ENCODE results near the genes SERPINE2 and FAM124B.

GRCh38 chr2:223982374-223983052 lies 25.2 kb downstream of the MRPL44 start:
- RRBS: no CpG with 5 or more reads among the region's 10 CpGs

DNA sequence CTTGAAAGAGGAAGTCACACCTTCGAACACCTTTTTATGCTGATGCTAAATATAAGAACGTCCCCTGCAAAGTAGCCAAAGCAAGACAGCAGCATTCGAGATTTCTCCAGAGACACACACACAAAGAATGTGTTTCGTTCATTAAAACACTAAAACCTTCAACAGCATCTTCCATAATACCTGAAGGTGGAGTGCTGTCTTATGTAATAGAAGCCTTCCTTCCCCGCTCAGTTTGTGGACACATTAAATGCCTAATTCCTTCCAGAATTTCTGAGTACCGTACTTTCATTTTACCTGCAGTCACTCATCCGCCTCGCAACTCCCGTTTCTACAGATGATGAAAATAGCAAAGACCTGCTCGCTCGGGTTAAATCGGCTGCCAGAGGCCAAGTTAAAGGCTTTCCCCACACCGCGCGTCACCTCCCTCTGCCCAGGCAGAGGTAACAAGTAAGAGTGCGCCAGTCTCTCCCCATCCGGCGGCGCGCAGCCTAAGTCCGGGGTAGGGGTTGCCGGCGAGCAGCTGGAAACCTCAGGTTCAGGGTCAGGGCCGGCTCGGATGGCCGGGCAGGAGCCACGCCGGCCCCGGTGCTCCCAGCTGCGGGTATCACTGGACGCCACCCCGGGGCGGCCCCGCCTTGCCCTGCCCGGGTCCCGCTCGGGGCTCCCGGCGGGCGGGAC lies 751 bp downstream of the SERPINE2 start:
- RRBS: 0% methylated on average over 2 of the region's 40 CpGs

- RRBS: 13% methylated on average over 78 of the region's 140 CpGs
Measured at GRCh38 chr2:224038874-224040257, at the start of gene SERPINE2. Gene SERPINE2, minus strand, starts transcription at chr2:224039286.

- RRBS: no CpG with 5 or more reads among the region's 4 CpGs
Measured at GRCh38 chr2:224379164-224379632, 22.7 kb downstream of the FAM124B start.

- RRBS: 89% methylated on average over 2 of the region's 20 CpGs
Measured at GRCh38 chr2:224401608-224402363, at the start of gene FAM124B. Gene FAM124B, minus strand, starts transcription at chr2:224402107.

DNA sequence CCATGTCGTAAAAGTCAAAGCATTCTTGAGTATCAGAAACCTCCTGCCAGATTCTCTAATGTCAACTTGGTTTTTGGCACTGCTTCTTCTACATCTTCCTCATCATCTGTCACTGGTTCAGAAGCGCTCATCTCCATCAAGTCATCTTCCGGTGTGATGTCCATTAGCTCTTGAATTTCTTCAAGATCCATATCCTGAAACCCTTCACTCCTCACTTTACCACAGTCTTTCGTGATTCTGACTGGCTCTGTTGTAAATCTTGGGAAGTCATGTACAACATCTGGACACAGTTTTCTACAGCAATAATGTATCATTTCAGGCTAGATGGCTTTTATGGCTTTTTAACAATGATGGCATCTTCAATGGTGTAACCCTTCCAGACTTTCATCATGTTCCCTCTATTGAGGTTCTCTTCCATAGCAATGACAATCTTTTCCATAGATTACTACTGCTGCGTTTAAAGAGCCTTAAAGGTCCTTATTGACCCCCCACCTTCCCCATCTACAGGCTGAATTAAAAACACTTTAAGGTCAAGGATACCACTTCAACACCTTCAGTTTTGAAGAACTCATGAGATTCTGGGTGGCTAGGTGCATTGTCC lies 19.5 kb downstream of the CUL3 start:
- RRBS: no CpG with 5 or more reads among the region's 5 CpGs

GRCh38 chr2:224580028-224580399 lies 5.1 kb downstream of the CUL3 start:
- RRBS: no CpG with 5 or more reads among the region's 3 CpGs

GRCh38 chr2:224638226-224638787 lies 53.1 kb upstream of the CUL3 start:
- RRBS: no CpG with 5 or more reads among the region's 8 CpGs

GRCh38 chr2:226048674-226048873 lies 649.1 kb downstream of the NYAP2 start:
- RRBS: no CpG with 5 or more reads among the region's 3 CpGs

DNA sequence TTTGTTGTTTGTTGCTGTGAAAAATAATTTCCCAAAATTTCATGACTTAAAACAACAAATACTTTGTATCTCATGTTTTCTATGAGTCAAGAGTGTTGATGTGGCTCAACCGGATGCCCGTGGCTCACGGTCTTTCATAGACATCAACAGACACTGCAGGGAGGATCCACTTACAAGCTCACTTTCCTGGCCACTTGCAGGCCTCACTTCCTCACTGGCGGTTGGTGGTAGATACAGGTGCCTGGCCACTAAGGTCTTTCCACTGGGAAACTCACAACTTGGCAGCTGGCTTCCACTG lies 662.9 kb downstream of the IRS1 start:
- RRBS: no CpG with 5 or more reads among the region's 4 CpGs

GRCh38 chr2:226508724-226509074 lies 290.9 kb downstream of the IRS1 start:
- RRBS: no CpG with 5 or more reads among the region's 2 CpGs

DNA sequence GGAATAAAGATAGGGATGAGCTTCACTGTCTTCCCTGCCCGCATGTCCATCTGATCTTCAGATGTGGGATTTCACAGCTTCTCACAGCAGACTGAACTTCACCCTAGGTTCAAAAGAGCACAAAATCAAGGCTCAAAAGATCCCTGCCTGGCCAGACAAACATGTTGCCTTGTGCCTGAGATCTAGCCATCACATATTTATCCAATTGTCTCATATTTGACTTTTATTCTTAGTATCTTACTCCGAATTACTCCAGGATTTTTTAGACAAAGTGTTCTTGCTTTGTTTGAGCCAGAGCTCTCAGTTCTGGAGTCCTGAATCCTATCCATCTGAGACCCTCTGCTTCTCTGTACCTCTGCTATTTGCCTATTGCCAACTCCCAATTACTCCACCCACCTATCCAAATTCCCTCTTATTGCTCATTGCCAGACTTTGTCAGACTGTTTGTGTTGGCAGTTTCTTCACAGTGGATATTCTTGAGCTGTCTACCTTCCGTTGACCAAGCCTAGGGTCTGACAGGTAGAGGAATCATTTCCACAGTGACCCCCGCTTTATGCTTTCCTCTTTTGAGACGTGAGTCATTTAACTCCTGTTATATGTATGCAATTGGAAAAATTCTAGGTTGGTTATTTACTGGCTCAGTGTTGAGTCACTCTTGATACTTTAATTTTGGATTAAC lies 187.9 kb downstream of the IRS1 start:
- RRBS: no CpG with 5 or more reads among the region's 5 CpGs

DNA sequence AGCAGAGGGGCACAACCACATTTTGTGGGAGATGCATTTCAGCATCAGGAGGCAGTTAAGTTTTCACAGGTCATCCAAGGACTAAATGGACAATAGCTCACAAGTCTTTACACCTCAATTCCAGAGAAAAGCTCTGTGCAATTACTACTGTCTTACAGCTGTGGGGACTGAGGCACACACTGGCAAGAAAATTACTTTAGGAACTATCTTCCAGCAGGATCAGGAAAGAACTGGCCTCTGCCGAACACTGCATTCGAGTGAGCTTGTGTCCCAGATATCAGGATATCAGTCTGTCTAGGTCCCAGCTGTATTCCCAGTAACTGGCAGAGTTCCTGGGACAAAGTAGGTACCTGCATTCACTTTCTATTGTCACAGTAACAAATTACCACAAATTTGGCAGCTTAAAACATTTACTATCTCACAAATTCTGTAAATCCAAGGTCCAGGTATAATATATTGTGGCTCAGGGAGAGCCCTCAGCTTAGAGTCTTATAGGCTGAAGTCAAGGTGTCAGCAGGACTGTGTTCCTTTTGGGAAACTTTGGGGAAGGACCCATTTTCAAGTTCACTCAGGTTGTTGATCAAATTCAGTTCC lies 183.7 kb downstream of the IRS1 start:
- RRBS: no CpG with 5 or more reads among the region's 2 CpGs

DNA sequence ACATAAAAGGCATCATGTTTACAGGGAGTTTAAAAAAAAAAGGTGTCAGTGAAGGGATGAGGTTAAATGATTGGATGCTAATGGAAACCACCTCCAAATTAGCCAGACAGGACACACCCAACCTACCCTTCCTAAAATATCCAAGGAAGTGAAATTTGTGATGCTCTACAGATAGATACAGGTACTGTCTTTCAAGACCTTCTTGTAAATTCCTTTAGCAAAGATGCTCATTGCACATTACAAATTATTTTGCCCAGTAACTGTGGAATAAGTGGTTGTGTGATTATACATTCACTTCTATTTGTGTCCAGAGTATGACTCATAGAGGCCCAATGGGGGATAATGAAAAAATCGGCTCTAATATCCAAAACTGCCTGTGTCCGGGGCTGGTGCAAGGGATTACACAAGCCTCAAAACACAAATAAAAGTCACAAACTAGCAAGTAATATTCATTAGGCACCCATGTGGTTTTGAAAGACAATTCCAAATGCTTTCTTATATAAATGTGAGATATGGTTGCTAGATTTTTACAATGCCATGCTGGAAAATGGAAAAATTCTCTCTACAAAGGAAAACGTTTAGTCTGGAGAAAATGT lies 40.8 kb downstream of the IRS1 start:
- RRBS: no CpG with 5 or more reads among the region's 3 CpGs

DNA sequence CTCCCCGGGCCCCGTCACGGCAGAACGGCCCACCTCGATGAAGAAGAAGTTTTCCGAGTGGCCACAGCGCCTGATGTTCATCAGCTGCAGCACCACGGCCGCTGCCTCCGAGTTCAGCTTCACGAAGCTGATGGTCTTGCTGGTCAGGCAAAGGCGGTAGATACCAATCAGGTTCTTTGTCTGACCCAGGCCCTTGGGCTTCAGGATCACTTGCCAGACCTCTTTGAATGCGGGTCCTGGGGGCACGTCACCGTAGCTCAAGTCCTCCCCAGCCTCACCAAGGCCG lies 1.6 kb downstream of the IRS1 start:
- RRBS: no CpG with 5 or more reads among the region's 16 CpGs

- RRBS: no CpG with 5 or more reads among the region's 6 CpGs
Measured at GRCh38 chr2:226985035-226985499, 149.2 kb downstream of the RHBDD1 start.

DNA sequence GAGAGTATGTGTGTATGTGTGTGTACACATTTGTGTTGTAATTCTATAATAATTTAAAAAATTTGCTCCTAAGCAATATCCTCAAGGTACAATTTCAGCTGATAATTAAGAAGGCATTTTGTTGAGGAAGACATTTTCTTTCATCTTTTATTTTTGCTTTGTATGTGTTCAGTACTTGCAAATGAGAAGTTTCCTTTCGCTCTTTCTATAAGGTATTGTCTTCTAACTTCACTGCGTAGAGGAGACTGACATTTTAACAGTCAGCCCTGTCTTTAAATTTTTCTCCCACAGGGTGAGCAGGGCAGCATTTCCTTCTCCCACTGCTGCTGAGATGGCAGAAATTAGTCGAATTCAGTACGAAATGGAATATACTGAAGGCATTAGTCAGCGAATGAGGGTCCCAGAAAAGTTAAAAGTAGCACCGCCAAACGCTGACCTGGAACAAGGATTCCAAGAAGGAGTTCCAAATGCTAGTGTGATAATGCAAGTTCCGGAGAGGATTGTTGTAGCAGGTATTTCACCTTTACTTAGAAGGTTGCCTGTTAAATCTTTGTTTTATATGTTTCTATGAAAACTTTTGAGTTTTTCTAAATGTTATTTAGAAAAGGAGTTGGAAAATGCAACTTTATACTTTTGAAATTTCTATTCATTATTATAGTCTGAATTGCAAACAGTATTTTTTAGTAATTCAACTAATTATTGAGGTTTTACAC lies 5.4 kb downstream of the MFF start:
- RRBS: no CpG with 5 or more reads among the region's 8 CpGs

GRCh38 chr2:227416015-227416631 lies 28.4 kb upstream of the SCYGR1 start:
- RRBS: no CpG with 5 or more reads among the region's 10 CpGs

DNA sequence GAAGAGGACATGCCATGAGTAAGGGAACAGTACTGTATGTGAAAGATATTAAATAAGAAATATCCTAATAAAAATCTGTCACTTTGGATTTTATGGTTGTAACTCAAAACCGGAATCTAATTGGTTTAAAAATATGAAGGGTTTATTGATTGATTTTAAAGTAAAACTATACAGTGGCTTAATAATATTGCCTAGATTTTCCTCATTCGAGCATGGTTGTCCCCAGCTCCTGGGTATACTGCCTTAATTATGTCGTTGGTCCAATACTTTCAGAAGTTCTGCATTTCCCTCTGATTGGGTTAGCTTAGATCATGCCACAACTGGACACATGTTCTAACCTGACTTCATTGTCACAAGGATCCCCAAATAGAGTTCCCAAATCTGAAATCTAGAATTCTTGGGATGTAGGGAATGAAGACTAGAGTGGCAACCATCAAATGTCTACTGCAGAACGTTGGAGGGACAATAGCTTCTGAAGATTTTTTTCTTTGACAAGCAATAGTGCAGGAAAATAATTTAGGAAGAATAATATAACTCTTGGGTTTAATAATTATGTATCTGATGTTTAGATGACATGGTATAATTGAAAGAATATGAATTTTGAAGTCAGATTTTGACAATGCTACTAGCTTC lies 3.2 kb downstream of the AGFG1 start:
- RRBS: no CpG with 5 or more reads among the region's 4 CpGs

DNA sequence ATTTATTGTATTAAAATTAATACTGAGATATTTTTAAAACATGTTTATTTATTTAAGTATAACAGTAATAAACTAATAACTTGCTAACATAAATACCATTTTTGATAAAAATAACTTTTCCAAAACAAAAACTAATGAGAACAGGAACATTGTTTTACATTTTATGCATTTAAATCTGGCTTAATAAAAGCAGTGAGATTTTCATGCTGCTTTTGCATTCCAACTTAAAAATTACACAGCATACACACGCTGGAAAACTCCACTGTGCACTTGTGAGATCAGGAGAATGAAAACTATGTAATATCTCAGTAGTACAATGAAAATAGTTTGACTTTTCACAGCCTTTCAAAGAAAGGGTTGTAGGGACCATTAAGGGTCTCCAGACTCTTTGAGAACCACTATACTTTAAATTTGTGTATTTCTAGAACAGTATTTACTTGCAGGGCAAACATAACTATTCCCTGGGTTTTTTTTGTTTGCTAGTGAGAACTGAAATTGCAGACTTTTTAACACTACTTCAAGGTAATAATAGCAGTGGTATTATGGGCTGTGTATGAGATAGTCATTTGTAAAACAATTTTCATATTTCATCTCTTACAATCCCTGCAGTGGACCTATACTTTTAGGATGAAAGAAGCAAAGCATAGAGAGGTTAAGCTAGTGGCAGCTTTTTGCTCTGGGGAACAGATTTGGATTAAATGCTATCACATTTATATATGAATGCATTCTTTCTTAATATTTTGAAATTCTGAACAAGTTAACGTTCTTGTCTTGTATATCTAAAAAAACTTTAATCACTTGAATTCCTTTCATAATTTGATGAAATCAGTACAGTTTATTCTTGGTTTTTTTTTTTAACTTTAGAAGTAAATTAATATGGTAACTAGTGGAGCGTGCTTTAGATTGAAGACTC lies 40.9 kb upstream of the SCYGR2 start:
- RRBS: no CpG with 5 or more reads among the region's 3 CpGs